M059J (cell line): ENCODE measurements around the gene CLDN34.

DNA sequence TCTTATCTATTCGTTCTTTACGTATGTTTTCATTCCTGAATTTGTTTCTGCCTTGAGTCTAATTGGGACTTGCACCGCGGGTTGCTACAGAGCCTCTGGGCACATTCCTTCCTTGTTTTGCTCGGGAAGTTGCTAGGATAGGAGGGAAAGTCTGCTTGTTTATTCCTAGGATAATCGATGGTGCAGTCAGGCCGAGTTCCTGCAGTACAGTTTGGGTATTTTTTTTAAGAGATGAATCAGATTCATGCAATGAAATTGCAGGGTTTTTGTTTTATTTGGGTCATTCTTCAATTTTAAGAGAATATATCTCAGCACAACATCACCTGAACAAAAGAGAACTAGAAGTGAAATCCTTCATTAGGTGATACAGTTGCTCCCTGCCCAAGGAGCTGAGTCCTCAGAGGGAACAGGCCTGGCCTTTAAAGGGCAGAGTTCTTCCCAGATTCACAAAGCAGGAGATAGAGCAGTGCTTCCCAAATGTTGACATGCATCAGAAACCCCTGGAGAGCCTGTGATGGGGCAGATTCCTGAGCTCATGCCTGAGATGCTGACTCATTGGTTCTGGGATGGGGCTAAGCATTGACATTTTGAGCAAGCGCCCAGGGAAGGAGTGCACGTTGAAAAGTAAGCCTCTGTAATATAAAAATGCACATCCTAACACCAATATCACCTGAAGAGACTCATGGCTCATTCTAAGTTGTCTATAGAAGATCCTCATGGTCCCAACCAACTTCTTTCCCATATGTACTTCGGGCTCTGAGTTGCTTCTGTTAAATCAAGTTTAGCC, 115.0 kb upstream of the FAM9B start:
- RAMPAGE, long total RNA = no peak

DNA sequence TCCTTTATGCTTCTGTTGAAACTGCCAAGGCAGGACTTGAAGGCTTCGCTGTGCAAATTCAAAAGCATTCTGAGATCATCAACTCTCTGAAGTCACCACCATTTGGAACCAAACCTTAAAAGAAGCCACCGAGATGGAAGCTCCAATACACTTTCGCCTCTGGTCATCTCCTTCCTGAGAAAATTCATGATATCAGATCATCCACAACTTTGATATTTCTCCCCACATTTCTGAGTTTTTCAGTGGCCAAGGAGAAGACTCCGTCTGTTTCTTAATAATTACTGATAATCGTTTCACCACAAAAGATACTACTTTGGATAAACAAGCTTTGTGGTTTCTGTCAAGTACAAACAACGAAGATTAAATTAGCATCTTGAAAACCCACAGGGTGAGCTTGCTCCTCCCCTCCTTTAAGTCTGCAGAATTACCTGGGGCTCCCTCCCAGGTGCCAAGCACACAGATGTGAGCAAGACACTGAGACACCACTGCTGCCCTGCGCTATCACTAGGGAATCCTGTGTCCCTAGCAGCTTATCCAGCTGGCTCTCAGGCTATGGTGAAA, 125.0 kb upstream of the TBL1X start:
- RAMPAGE, long total RNA = no peak

- RAMPAGE, long total RNA = no peak
Measured at GRCh38 chrX:9722532-9723106, 43.0 kb downstream of the GPR143 start.

- RAMPAGE, long total RNA = no peak
Measured at GRCh38 chrX:9745429-9745804, 20.2 kb downstream of the GPR143 start.

DNA sequence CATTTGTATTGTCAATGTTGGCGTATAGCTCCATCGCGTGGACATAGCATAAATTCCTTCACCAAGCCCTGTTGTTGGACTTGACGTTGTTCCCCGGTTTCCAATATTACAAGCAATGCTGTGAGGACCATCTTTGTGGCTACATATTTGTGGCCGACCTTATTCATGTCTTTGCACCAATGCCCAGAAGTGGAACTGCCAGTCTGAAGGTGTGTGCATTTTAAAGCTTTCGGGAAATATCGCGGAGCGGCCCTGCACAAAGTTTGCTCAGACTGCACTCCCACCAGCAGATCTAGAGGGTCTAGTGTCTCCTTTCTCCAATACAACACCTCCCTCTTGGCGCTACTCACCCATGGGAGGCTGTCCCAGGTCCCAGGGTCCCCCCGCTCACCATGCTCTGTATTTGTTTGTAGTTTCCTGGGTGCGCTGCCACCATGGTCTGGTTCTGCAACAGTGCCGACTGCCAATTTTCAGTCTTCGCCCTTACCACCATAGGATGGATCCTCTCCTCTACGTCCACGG, at the start of gene CLDN34:
Gene CLDN34, plus strand, starts transcription at position 435 of the 522 bp plus-strand sequence.
- RAMPAGE, long total RNA = no peak

- RAMPAGE, long total RNA = no peak
Measured at GRCh38 chrX:10010683-10011539, 43.8 kb downstream of the CLDN34 start.

DNA sequence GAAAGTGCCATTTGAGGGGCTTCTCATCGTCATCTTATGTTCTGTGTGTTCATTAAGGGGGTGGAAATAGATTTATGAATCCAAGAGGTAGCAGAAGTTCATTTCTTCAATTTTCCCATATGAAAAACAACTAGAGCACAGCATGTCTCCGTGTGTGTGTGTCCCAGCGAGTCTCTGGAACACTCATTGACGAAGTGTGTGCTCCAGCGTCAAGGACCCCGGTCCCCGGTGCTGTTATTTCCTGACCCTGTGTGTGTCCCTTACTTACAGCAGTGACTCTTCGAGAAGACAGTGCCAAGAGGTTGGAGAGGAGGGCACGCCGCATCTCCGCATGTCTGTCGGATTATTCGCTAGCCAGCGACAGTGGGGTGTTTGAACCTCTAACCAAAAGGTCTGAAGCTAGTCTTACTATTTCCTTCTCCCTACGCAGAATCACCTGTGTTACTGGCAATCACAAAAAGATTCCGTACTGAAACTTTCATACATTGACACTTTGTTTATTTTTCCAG, 34.4 kb upstream of the CLCN4 start:
- RAMPAGE, long total RNA = no peak

- RAMPAGE, long total RNA = no peak
Measured at GRCh38 chrX:10166570-10167358, 10.0 kb downstream of the CLCN4 start.

- RAMPAGE, long total RNA = no peak
Measured at GRCh38 chrX:10517950-10518416, 102.4 kb downstream of the MID1 start.

DNA sequence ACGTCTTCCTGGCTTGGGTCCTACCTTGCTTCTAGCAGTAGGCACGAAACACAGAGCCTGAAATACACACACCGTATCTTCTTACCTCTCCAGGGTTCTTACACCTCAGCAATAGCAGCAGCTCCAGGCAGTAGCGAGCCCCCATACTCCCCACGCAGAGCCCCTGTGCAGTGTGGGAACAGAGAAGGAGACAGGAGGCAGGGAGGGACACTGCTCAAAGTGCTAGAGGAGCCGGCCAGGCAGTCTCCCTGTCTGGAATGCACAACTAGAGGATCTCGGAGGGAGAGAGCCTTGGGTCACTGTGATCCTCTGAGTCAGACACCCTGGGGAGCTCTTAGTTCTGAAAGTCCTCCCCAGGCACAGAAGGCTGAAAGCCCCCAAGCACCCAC, 15.9 kb downstream of the AMELX start:
- RAMPAGE, long total RNA = no peak

- RAMPAGE, long total RNA = no peak
Measured at GRCh38 chrX:11419043-11419483, 125.8 kb downstream of the AMELX start.

- RAMPAGE, long total RNA = no peak
Measured at GRCh38 chrX:11428211-11428965, 135.2 kb downstream of the AMELX start.

DNA sequence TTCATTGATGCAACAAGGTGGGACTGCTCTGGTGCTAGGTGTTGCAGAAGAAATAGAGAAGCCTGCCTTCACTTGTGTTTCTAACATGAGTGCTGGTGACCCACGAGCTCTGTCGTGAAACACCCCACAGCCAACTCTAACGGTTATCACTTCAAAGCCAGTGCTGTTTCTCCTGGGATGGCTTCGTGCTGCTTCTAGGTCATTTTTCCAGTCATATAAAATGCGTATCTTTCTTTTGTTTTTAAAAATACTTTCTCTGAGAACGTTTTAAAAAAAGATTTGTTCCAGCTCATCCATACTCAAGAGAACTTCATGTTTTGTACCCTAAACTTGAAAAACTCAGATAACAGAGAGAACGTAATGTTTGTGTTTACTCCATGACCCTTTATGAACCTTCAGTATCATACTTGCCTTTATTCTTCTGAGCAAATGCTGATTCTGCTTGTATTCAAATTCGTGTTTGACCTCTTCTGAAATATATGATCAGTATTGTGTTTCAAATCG, 18.7 kb upstream of the PRPS2 start:
- RAMPAGE, long total RNA = no peak

- RAMPAGE, long total RNA = no peak
Measured at GRCh38 chrX:12947121-12947626, 27.7 kb upstream of the TMSB4X start.

GRCh38 chrX:12977737-12978600, 3.1 kb downstream of the TMSB4X start:
- RAMPAGE, long total RNA = no peak

DNA sequence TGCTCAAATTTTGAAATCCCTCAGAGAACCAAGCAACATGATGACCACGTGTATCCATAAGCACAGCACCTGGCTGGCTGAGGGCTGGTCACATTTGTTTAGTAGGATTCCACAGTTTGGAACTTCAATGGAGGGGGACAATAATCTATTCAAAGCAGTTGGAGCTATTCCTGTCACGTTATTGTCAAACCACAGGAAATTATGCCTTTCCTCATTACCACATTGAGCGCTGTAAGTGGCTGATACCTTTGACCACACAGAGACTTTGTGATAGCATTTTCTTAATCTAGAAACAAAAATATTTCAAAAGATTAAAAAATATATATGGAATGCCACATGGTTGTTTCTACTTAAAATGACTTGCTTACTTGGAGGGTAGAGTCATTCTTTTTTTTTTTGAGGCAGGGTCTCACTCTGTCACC, 7.1 kb downstream of the TMSB4X start:
- RAMPAGE, long total RNA = no peak

DNA sequence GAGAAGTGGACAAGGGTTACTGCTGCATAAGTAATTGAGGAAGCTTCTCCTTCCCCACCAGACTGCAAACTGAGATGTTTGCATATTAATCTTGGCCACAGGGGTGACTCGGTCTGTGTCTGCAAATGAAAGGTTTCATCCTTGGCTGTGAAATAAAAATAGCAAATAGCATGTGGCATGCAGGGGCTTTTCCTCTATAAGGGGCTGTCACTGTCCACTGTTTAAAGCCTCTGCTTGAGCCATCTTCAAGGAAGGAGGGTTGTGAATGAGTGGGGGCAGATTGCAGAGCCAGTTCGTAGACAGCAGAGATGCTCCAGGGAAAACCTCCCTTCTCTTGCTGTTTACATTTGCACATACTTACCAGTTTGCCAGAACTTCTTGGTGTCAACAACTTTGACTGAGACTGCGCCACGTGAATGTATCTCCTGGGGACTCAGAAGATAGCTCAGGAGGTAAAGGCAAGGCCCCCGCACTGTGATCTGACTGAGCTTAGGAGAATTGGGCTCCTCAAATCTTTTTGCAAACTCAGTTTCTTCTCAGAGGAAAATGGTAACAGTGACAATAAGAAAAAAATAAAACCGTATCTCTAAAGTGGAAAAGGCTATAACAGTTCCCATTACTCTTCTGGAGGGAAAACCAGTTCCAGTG, 33.4 kb downstream of the TMSB4X start:
- RAMPAGE, long total RNA = no peak

- RAMPAGE, long total RNA = no peak
Measured at GRCh38 chrX:13074582-13075048, 30.2 kb upstream of the FAM9C start.

DNA sequence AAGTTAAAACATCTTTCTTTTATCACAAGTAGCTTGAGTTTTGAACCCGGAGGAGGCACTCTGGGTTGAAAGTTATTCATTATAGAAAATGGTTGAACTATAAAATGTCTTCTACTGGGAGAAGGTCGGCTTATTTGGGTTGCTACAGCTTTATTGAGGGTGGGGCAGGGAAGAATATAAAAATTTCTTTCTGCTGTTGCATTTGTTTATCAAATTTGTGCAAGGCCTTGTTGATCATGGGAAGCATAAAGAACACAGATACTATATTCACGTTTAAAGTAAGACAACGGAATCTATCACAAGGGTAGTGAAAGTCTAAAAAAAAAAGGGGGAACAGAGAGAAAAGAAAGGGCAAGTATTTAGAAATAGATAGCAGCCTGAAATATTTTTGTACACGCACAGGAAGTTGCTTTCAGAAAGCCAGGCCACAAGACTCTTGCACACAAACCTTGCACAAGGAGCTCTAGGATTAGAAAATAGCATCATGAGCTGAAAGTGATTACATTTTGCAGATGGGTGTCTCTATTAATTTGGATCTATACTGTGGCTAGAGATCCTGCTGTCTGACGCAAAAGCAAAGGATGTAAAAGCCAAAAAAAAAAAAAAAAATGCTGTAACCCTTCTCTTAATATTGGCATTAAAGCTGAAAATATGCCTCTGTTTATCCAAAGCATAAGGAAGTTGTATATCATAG, 37.2 kb upstream of the FAM9C start:
- RAMPAGE, long total RNA = no peak

GRCh38 chrX:13088114-13088629, 43.8 kb upstream of the FAM9C start:
- RAMPAGE, long total RNA = no peak